Non-pigmented ciliary epithelial cell (primary cell): ENCODE data around the genes A3GALT2, GJA4 and ZMYM1.

GRCh38 chr1:33256625-33257864 lies 753 bp downstream of the ZNF362 start:
- RRBS: 2% methylated on average over 27 of the region's 88 CpGs

- RRBS: no CpG with 5 or more reads among the region's 10 CpGs
These were observed 1.6 kb downstream of the ZNF362 start for GRCh38 chr1:33257865-33258395.

- RRBS: 93% methylated on average over 3 of the region's 24 CpGs
These were observed 25.9 kb downstream of the A3GALT2 start for GRCh38 chr1:33294795-33295686.

DNA sequence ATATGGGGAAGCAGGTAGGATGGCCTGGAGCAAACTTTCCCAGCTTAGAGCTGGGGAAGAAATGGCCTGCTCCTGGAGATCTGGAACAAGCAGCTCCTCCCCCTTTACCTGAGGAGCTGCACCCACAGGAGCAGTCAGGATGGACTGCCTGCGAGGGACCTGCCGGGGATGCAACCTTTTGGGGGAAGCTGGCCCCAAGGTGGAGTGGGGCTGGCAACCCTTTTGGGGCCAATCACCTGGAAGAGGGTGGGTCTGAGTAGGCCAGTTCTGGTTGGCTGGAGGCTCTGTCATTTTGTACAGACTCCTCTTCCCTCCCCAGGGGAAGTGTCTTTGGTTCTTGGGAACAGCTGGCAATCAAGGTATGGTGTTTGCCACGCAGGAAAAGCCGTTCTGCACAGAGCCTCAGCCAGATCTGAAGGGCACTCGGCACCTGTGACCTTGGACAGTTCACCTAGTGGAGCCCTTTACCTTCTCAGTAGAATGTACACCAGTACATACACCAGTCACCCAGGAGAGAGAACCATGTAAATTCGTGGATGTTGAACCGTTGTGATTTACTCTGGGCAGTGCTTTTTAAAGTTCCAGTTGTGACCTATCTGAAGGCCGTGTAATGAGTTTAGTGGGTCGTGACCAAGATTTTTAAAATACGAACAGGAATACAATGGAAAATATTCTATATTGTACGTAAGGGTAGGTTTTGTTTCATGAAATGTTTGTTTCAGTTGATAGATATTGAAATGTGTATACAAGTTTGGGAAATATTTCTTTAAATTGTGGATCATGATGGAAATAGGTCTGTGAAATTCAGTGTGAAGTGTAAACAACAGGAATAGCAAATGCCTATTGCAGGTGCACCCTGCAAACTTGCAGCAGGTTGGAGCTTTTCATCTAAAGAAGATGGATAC lies at the start of gene A3GALT2:
A3GALT2 (minus strand) TSS at position 2 of the 905 bp plus-strand sequence.
- RRBS: no CpG with 5 or more reads among the region's 11 CpGs

GRCh38 chr1:33346294-33347417 lies 25.8 kb upstream of the A3GALT2 start:
- RRBS: no CpG with 5 or more reads among the region's 5 CpGs

- RRBS: no CpG with 5 or more reads among the region's 2 CpGs
These were observed 39.1 kb upstream of the A3GALT2 start for GRCh38 chr1:33360012-33360482.

- RRBS: no CpG with 5 or more reads among the region's 2 CpGs
These were observed 43.7 kb upstream of the A3GALT2 start for GRCh38 chr1:33364651-33364996.

GRCh38 chr1:33382406-33383152 lies 48.3 kb downstream of the PHC2 start:
- RRBS: no CpG with 5 or more reads among the region's 10 CpGs

GRCh38 chr1:33461473-33461775 lies 11.0 kb upstream of the ZSCAN20 start:
- RRBS: no CpG with 5 or more reads among the region's 2 CpGs

DNA sequence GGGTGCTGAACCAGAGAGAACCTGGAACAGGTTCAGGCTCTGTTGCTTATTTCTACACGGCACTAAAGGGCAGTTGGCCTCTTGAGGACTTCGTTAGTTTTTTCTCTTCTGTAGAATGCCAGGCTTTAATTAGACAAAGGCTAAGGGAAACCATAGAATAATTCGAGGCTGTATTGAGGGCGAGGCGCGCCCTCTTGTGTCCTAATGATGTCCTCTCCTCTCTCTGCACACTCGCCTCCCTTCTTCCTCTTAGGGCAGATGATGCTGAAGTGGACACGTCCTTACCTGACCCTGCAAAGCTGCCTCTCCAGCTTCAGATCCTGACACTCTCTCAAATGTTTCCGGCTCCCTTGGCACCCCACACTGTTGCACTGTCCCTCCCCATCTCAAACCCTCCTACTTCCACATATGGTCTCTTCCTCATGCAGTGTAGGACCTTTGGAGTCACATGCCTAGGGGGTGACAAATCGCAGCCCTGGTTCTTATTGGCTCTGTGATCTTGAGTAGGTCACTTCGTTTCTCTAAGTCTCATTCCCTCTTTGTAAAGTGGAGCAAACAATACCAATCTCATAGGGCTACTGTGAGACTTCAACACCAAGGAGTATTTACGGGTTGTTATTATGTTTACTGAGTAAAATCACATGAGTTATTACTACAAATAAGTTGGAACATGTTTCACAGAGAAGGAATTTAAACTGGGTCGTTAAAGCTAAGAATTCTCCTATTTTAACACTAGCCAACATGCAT lies 1.8 kb upstream of the ZSCAN20 start:
- RRBS: no CpG with 5 or more reads among the region's 13 CpGs

- RRBS: no CpG with 5 or more reads among the region's 5 CpGs
These were observed 99.9 kb downstream of the ZSCAN20 start for GRCh38 chr1:33572444-33572664.

DNA sequence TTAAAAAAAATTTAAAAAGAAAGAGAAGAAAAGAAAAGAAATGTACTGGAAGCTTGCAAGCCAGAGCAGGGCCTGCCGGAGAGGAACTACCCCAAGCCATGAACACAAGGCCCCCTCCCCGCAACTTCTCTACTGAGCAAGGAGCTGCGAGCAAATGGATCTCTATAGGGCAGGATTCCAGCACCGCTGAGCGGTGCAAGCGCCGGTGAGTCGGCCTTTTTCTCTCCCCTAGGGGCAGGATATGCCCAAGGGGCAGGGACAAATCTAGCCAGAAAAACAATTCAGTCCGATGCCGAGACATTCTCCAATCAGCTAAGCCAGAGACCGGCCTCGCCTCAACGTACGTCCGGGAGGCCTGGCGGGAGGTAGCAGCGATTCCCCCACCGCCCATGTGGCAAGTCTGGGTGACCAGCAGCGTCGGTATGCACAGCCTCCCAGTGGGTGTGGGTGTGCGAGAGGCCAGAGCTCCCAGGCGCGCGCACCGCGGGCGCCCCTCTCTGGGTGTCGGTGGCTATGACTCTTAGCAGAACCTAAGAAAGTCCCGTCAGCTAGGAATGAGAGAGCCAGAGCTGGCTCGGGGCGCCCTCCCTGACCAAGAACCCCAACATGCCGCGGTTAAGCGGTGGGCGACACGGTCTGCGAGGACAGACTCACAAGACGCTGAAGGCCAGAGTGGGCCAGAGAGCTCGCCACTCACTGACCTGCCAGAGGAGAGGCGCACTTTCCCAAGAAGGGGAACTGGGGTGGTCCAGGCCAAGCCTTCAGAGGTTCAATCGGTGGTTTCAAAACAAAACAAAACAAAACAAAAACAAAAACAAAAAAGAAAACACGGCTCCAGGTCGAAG lies 1.9 kb downstream of the CSMD2 start:
- RRBS: no CpG with 5 or more reads among the region's 43 CpGs

DNA sequence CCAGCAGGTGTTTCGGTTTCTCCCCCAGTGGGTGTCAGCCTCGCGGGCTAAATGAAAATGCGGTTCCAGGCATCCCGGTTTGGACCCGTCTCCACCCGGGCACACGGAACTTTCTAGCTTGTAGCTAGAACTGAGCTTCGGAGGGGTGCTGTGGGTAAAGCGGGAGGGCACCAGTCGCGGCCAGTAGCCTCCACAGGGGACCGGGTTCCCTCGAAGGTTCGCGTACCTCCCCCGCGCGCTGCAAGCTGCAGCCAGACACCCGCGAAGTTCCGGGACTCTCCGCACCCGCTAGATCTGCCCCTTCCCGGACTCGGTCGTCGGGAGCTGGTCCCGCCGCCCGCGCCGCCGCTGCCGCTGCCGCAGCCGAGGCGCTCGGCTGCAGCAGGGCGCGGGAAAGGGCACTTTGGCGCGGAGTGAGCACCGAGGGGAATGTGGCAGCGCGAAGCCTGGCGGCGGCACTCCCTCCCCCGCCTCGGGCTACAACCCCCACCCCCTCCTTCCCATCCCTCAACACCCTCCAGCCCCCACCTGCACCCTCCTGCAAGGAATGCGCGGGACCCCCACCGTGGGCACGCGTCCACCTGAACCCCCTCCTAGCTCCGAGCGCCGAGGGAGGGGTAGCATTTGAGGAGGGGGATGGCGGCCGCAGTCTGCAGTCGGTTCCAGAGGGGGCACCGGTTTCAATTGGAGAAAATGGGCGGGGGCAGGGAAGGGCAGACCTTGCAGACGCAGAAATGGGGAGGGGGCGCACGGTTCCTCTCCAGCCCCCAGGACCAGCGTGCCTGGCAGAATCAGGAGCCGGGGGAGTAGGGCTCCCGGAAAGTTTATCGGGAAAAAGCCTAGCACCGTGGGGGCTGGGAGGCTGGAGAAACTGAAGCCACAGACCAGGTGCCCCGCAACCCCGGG lies 1.1 kb downstream of the CSMD2 start:
- RRBS: 2% methylated on average over 19 of the region's 73 CpGs

DNA sequence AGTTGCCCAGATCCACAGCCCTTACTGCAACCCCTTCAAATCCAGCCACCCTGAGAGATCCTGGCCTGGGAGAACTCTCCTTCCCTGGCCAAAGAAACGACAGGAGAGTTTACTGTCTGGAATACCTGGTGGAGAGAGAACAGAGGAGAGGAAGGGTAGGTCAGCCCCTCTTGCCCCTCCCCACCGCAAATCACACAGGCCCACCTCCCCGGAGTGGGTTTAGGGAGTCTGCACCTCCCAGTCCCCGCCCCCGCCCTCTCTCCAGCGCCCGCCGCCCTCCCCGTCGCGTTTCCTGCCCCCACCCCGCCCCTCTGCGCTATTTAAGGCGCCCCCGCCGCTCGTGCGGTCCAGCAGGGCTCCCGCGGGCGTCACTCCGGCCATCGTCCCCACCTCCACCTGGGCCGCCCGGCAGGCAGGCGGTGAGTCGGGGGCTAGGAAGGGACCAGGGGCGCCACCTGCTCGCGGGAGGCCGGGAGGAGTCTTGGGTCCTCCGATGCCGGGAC lies at the start of gene GJA4:
GJA4 (plus strand) TSS at position 350 of the 503 bp plus-strand sequence.
- RRBS: 4% methylated on average over 7 of the region's 33 CpGs

DNA sequence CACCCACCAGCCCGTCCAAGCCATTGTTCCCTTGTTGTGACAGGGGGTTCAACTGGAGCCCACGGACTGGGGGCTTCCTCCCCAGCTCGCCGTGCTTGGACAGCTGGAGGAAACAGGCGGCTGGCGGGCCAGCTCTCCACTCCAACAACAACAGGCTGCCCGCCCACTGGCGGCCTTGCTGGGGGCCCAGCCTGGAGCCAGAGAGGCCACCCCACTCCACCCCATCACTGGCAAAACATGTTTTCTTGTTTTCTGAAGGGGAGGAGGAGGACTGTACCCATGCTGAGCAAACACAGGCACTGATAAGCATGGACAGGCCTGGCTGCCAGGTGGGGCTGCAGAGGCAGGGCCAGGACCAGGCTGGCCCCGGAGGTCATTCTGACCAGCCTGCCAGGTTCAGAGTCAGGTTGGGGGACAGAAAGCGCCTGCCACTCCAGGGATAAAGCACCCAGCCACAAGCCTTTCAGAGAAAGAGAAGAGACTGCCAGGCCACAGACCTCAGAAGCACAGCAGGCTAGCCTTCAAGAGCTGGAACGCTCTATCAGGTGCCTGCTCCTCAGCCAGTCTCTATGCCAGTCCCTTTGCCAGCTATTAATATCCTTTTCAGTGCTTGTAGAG lies 32.8 kb downstream of the GJA4 start:
- RRBS: no CpG with 5 or more reads among the region's 11 CpGs

- RRBS: no CpG with 5 or more reads among the region's 10 CpGs
These were observed 24.0 kb downstream of the SMIM12 start for GRCh38 chr1:34835374-34836176.

GRCh38 chr1:35079095-35079933 lies at the start of gene ZMYM1:
Gene ZMYM1 (plus strand): TSS chr1:35079385.
- RRBS: 2% methylated on average over 7 of the region's 50 CpGs

DNA sequence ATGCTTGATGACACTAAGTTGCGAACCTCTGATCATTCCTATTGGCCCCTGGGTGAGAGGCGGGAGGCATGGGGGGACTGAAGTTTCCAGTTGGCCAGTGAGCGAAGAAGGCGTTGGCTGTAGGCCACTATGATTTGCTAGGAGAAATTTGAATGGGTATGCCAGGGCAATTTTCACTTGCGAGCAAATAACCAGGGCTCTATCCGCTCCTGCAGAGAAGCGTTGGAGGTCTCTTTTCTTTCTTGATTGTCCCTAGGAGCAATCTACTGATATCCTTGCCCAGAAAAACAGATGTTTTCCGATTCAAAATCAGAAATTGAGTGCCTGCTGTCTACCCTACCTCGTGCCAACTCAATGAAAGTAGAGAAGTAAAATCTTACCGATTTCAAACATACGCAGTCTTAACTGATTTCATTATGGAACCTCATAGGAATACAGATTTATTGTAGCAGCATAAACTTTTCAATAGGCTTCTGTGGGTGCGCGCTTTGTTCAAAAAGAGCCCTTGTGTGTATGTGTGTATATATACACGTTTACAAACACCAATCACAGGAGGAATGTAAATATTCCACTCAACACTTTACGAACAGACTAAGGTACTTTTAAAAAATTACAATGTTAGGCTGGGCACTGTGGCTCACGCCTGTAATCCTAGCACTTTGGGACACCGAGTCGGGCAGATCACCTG lies 438 bp upstream of the SFPQ start:
- RRBS: no CpG with 5 or more reads among the region's 18 CpGs

DNA sequence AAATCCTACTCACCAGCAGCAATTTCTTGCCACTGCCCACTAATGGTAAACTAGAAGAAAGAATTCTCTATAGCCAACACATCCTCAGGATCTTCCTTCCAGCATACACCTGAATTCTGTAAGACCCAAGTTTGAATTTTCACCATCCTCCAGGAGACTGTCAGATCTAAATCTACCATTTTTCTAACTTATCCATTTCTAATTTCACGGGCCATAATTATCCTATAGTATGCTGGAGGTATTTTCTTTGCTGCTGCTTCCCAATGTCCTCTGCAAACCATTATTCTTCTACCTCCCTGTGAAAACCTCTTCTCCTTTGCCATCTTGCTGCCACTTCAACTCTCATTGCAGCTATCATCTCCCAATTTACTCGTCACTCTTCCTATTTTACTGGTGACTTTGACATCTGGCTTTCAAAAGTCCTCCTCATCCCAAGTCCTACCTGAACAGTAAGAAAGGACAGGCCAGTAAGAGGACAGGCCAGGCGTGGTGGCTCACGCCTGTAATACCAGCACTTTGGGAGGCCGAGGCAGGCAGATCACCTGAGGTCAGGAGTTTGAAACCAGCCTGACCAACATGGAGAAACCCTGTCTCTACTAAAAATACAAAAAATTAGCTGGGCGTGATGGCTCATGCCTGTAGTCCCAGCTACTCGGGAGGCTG lies 56.0 kb downstream of the KIAA0319L start:
- RRBS: no CpG with 5 or more reads among the region's 7 CpGs

GRCh38 chr1:35506888-35507681 lies 50.1 kb downstream of the KIAA0319L start:
- RRBS: no CpG with 5 or more reads among the region's 3 CpGs